Measurements from ENCODE around the gene DAOA.

DNA sequence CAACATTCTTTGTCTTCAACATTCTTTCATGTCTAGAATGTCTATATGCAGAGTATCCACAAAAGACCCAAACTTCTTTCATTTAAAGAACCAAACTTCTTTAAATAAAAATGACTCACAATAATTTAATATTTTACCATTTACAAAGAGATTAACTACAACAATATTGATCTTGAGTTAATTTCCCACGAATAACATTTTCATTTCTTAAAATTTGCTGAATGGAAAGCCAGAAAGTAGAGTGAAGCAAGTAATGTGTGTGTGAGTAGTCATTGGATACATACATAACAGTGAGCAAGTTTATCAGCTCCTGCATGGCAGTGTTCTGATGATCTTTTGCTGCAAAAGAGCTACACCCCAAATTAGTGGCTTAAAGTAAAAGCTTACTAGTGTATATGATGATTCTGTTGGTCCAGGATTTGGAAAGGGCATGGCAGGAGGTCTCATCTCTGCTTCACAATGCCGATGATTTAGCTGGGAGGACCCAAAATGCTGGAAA, at the start of gene DAOA:
Gene DAOA, plus strand, starts transcription at position 246 of the 499 bp plus-strand sequence.
- RRBS = no CpG with 5 or more reads among the region's 2 CpGs

DNA sequence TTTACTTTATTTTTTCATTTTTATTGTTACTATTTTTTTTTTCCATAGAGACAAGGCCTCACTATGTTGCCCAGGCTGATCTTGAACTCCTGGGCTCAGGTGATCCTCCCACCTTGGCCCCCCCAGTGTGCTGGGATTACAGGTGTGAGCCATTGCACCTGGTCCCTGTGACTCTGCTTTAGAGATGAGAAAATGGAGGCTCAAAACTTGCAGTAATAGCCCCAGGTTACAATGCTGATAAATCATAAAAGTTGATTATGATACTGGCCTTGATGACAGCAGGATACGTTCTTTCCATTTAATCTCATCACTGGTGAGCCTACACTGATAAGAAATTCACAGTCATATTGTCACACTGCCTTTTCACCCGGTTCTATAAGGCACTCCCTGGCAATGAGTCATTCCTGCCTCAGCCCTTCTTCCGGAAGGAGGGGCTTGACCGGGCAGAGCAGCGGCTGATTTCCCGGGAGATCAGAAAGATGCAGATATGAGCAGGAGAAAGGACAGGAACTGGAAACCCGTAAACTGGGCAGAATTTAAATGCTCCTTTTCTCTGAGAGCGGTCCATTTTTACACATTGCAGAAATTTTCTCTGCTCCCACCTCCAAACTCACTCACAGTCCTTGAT, 453.2 kb downstream of the DAOA start:
- RRBS = no CpG with 5 or more reads among the region's 8 CpGs

DNA sequence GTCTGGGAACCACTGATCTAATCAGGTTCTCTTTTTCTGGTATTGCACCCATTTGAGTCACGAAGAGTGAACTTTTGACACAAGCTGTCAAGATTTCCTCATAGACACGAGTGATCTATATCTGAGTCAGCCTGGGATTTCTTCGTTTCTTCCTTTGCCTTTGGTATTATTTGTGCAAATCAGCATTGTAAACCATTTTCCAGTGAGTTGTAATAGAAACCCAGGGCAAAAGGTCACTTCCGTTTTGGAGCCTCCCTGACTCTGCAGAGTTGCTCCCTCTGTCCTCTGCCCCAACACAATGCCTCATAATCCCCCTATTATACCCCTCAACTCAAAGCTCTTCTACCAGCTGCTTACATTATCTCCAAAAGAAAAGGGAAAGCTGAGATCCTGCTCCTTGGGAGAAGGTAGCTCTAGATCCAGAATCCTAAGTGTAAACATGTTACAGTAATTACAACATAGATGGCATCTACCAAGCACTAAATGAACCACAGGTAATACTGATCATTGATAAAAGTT, 454.6 kb downstream of the DAOA start:
- RRBS = no CpG with 5 or more reads among the region's 4 CpGs

DNA sequence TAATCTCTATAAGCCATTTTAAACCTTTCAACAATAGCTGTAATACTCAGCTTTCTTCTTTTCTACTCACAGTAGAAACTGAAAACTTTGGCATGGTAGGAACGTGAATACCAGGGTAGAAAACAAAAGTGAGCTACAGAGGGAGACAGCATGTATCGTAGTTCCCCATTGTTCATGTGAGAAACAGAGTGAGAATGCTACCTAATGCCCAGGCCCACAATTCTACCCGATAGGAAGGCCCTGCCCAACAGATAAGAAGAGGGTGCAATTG, 322.5 kb downstream of the EFNB2 start:
- RRBS = no CpG with 5 or more reads among the region's 3 CpGs

DNA sequence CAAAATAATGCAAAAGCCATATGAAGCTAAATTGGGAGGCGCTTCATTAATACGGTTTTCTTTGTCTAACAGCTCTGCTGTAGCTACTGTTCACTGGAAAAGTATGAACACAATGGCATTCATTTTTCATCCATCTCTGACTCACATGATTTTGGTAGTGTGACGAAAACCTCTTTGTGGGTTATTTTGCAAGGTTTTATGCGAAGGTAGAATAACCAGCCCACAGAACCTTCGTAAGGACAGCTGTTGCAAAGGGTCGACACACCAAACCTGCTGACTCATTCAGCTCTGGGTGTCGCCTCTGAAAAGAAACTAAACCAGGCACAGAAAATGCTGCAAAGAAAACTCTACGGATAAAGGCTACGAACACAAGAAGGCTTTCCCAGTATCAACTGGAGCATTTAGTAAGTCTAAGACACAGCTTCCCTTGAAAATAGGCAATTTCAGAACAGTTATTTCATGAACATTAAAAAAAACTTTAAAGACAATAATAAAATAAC, 27.5 kb downstream of the EFNB2 start:
- RRBS = no CpG with 5 or more reads among the region's 9 CpGs

DNA sequence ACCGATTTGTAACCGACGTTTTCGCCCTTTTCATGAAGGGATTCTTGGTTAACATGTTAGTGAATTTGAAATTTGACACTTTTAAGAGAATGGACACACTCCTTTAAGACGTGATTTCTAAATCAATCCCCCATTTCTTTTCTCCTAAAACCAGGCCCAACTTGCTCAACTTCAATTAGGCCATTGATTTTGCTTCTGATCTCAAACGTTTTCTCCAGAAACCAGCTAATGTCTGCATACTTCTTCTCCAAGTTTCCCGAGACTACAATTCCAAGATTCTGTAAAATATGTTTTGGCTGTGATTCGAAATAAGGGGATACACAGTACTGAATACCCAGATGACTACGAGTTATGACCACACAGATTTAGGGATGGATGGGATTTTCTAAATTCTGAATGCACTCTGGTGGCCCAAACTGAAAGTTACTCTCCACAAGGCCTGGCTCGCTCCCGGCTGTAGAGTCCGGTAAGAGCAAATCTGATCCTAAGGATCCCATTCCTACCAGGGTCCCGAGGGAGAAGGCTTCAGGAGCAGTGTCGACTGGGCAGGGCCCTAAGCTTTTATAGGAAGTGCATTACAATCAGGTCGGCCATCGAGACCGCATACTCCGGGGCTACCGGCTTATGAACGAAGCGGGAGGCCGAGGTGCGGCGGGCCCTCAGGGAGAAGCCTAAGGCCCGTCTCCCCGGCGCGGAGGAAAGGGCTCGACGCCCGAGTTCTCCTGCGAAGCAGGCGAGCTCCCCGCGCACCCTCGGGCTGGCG, 1.7 kb downstream of the EFNB2 start:
- RRBS = under 1% methylated on average over 15 of the region's 37 CpGs

DNA sequence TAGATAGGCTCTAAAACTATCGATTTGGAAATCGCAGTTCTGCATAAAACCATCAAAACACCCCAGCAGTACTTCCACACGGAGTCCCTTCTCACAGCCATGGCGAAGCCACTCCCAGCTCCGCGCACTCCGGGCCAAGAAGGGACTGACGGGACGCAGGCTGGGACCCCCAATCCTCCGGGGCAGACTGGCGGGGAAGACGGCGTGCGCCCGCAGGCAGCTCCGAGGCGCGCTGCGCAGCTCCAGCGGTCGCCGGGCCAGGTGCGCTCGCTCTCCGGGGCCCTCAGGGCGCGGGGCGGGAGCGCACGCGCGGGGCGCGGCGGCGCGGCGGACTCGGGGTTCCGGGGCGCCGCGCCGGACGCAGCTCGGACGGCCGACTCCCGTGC, 605 bp downstream of the EFNB2 start:
- RRBS = 1% methylated on average over 38 of the region's 49 CpGs

DNA sequence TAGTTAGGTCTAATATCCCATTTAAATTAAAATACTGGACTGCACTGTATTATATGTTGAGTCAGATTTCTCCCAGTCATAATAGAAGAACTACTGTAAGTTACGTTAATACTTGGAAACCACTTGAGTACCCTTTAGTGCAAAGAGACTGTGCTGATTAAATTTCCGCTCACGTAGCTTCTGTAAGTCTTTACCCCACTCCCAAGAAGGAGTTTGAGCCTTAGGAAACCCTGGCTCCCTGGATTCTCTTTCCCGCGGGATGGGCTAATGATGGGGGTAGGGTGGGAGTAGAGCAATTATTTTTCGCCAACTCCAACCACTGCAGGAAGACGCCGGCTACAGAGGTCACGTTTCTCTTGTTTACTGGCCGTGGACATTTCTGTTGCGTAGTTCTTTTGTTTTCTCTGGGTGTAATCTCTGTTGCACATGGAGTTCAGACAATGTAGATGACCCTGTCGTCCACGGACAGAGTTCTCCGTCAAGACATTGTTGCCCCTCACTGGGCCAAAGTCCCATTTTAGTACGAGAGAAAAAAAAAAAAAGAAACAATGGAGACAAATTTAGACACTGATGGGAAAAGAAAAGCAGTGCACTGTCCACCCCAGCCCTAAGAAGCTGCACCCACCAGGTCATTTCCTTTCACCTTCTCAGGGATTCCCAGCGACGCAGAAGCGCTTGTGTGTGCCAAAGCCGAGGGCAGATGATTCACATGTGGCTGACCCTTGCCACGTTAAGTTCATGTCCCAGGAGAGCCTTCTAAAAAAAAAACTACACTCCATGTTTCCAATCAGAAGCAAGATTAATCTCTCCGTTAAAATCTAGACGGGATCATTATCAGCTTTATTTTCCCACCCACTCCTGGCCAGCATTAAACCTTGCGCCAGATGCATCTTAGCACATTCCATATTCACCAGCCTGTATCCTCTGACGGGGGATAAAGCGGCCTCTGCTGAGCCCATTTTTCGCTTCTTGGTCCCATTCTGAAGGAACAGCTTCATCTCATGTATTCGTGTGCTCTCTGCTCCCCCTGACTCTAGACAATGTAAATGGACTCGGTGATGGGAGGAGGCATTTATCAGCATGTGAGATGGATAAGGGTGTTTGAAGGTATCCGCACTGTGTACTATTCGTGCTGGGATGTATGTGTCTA, 134.0 kb upstream of the ARGLU1 start:
- RRBS = no CpG with 5 or more reads among the region's 30 CpGs

- RRBS = no CpG with 5 or more reads among the region's 18 CpGs
These were observed 299.4 kb upstream of the ARGLU1 start for GRCh38 chr13:106867184-106867797.

DNA sequence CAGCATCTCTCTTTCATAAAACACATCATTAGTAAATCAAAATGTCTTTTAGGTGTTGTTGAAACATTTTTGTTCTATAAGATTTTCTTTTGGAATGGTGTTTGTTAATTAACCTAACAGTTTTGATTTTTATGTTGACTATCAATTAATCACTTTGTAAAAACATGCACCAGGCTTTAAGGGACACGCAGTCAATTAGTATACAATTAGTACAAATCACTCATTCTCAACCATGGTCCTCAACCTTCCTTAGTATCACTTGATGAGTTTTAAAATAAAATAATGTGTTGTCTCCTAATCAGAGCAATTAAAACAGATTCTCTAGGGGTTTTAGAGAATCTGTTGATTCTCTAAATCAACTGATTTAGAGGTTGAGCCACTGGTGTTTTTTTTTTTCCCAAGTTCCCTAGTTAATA, 617.6 kb downstream of the NALF1 start:
- RRBS = no CpG with 5 or more reads among the region's 1 CpG

- RRBS = no CpG with 5 or more reads among the region's 2 CpGs
These were observed 45.5 kb upstream of the NALF1 start for GRCh38 chr13:107912807-107913195.

- RRBS = no CpG with 5 or more reads among the region's 3 CpGs
These were observed 25.1 kb downstream of the ABHD13 start for GRCh38 chr13:108243105-108243911.

- RRBS = no CpG with 5 or more reads among the region's 5 CpGs
These were observed 350.9 kb downstream of the MYO16 start for GRCh38 chr13:108980212-108980715.

DNA sequence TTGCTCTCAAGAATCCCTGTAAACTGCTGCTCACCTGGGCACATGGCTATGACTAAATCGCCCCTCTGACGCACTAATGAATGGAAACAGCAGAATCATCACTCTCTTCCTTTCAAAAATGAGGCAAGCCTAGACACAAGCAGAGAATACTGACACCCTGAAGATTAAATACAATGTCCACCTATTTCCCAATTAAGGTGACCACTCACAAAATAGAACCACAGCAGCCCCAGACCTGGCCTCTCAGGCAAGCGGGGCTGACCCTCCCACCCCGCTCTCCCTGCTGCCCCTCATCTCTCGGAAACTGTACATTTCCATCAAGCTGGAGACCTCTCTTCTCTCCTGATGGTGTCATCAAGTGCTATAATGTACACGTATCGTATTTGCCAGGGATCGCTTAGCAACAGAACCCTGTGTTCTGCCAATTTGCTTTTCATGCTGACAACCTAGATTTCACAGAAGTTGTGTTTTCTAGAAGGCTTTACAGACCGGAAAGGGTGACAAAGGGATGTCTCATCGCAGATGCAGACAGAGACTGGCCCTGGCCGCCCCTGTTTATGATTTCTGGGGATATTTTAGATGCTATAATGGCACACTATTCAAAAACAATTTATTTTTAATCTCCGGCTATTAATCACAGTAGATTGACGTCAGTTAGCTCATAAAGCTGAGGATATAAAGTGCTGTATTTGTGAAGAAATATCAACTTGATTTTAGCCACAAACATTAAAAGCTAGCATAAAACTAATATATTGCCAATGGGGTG, 291.6 kb downstream of the IRS2 start:
- RRBS = no CpG with 5 or more reads among the region's 13 CpGs

- RRBS = no CpG with 5 or more reads among the region's 3 CpGs
These were observed 63.3 kb downstream of the IRS2 start for GRCh38 chr13:109723057-109723516.

DNA sequence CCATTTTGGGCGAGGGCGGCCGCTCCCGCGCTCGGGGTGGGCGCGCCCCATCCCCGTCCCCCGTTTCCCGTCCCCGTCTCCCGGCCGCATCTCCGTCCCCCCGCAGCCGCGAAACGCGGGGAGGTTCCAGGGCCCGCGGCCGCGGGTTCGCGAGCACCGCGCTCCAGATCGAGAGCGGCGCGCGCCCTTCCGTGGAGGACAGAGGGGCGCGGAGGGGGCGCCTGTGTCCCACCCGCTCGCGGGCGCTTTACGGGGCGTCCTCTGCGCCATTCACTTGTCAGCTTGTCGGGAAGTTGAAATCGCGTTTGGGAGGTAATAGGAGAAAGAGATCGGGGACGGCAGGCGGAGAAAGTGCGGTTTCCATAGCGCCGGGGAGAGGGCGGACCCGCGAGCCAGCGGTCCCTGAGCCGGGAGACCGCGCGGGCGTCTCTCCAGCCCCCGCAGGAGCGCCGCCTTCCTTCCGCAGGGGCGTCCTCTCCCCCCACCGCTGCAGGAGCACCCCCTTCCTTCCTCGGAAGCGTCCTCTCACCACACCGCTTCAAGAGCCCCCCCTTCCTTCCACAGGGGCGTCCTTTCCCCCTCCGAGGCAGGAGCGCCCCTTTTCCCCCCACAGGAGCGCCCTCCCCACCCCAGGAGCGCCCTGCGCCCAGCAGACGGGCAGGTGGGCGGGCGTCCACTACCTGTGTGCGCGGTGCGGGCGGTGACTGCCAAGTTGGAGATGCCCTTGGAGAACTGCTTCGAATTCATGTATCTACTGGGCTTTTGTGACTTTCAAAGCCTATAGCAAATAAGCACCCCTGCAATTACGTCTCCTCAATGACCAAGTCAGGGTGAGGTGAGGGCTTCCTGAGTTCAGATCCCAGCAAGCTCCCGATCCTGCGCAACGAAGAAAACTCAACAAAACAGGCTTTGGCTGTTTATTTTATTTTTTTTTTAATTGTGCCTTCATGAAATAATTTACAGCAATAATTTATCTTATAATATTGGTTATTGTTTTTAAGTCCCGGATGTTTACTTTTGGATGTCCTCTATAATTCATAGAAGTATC, 1.1 kb upstream of the IRS2 start:
- RRBS = 2% methylated on average over 6 of the region's 90 CpGs

DNA sequence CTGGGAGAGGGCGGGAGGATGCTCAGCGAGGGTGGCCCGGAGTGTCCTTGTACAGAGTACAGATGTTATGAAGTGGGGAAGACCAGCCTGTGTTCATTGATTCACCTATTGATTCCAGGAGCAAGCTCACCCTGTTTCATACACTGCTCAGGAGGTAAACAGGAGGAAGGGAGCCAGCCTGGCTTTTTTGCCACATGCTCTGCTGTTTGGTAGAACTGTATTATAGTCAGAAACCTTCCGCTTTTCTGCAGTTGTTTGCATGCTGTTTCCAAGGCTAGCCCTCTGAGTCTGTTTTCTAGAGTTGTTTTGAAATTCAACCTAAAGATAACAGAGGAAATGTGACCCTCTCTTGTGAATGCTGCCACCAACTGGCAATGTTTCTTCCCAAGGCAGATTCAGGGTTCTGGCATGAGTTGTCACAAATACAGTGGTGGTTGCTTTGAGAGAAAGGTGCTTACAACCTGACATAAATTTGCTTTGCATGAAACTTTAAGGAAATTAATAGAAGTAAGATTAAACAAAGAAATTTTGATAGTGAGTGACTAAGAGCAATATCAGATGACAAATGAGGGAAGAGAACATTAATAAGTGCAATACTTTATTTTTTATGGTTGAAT, 4.9 kb upstream of the IRS2 start:
- RRBS = no CpG with 5 or more reads among the region's 4 CpGs

- RRBS = no CpG with 5 or more reads among the region's 6 CpGs
These were observed 152.2 kb upstream of the IRS2 start for GRCh38 chr13:109938532-109939127.

DNA sequence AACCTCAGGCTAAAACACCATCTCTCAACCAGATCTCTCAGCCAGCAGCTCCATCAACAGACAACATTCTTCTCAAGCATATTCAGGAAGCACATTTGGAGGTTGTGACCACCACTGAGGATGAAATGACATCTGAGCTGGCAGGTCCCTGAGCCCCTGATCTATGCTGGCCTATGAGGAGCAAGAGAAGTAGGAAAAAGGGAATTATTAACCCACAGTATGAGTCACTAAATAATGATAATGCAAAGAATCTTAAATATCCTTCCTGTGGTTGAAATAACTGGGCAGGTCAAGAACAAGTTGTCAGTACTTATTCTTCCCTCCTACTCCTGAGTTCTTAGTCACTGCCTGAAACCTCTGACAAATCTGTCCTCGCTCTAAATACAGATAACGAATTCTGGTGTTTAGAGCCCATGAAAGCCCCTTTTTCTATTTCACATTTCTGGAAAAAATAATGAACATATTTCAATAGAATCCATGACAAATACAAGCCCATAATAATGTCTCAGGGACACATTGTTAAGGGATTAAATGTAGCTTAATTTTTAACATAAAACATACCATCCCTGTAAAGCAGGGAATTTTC, 225.8 kb upstream of the IRS2 start:
- RRBS = no CpG with 5 or more reads among the region's 2 CpGs

DNA sequence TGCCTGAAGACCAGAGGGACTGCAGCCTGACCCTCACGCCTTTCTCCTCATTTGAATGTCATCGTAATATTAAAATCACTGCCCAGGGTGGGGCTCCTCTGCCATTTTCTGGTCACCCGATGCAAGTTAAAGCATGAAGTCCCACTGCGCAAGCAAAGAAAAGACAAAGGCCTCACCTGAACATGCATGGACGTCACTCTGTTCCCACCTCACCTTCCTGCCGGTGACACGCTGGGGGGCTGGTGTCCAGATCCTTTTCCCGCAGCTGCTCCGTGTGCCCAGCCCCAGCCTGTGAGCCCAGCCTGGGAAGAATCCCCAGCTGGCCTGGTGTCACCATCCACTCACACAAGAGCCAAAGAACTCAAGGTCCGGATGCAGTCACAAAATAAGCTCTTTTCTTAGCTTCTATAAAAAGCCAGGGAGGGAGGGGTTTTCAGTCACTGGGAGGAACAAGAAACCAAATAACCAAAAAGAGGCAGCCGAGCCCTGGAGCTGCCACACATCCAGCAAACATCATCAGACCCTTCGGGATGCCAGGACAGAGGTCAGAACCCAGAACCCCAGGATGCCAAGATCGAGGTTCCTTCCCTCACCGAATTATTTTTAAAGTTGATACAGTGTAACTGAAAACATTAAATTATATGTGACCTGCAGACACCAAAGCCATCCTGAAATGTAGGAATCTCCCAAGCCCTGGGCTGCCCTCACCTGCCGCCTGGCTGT, 249.8 kb downstream of the COL4A1 start:
- RRBS = no CpG with 5 or more reads among the region's 15 CpGs